Skeletal muscle satellite cell (primary cell): ENCODE measurements around a stretch of chr14.

GRCh38 chr14:60722872-60723974 is 928 bp downstream of the SIX4 start:
- CAGE, long polyA plus RNA: no peak

DNA sequence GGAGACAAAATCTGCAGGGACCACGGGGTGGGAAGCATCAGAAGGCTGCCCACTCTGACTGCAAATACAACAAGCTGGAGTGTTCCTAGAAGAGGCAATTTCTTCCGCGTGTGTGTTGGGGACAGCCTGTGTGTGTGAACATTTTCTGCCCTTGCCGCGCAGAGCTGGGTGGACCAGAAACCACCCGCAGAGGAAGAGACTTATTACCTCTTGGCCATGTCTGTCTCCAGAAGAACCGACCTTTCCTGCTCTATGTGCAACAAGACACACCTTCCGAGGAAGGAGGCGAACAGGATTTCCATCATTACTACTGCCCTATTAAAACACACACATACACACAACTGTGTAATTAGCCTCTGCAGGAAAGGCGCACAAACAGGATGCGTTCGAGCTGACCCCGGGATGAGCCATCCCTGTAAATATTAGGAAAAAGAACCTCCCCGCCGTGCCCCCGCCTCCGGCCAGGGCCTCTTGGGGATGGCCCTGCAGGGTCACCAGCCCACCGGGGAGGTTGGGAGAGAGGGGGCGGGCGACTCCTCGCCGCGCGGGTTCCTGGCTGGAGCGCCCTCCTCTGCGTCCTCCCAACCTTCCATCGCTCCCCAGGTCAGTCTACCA is 550 bp upstream of the PRKCH start:
- CAGE, long polyA plus RNA: no peak

DNA sequence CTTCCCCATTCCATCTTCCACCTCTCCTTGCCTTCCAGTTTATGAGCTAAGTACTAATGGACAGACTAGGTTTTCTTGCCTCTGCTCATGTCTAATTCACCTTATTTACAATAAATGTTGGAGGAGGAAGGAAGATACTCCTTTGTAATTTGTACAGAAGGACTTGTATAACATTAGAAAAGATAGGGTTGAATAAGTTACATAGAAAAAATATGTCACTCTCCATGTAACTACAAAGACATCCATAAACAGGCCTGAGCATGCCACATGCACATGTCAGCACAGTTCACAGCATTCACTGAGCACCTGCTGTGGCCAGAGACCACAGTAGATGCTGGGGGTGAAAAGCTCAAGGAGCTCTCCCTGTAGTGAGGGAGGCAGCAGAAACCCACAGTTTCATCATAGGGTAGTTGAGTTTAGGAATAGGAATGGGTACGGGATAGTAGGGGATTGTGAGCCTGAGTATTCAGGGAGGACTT is 19.9 kb downstream of the PRKCH start:
- CAGE, long polyA plus RNA: no peak

GRCh38 chr14:61360791-61361311 is 39.5 kb downstream of the PRKCH start:
- CAGE, long polyA plus RNA: no peak

GRCh38 chr14:61416414-61417146 is 95.2 kb downstream of the PRKCH start:
- CAGE, long polyA plus RNA: no peak

- CAGE, long polyA plus RNA: no peak
Observed at GRCh38 chr14:61469974-61471258, 149.0 kb downstream of the PRKCH start.

- CAGE, long polyA plus RNA: no peak
Observed at GRCh38 chr14:61553786-61554236, 141.5 kb upstream of the HIF1A start.

DNA sequence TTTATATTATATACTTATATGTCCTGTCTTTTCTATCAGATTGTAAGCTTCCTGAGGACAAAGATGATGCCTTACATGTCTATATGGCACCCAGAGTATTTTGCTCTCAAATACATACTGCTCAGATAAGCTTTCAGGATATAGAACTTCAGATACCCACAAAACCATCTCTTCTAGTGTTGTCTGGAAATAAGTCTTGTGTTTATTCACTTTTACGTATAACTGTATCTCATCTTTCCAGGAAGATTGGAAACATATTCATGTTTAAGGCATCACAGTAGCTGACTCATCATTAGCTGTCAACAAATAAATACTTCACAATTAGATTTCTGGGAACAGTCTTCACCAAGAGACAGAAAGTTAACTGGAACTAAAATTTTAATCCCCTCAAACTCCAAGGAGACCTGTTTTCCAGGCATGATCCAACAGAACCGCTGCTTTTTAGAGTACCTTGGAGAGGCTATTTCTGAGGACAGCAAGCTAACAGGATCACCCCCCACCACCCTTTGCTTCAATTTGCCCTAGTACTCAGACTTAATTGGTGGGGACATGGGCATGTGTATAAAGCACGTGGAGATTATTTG is 129.4 kb upstream of the HIF1A start:
- CAGE, long polyA plus RNA: no peak

- CAGE, long polyA plus RNA: no peak
Observed at GRCh38 chr14:61588363-61588809, 106.9 kb upstream of the HIF1A start.

DNA sequence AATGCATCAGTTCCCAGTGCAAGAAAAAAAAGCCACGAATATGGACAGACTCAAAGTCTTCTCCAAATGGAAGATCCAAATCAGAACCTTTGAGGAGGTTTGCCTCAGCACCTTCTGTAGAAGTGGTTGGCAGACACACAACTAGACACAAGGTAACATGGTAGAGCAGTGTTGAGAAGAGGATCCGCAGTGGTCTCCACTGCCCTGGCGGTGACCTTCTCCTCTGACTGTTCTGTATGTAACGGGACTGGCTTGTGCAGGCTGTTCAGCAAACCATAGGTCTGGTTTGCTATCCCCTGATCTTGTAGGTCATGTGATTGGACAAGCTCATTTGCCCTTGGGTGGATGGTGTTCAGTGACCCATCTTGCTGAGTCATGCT is 33.0 kb upstream of the HIF1A start:
- CAGE, long polyA plus RNA: no peak

- CAGE, long polyA plus RNA: no peak
Observed at GRCh38 chr14:61720308-61720924, 25.1 kb downstream of the HIF1A start.

DNA sequence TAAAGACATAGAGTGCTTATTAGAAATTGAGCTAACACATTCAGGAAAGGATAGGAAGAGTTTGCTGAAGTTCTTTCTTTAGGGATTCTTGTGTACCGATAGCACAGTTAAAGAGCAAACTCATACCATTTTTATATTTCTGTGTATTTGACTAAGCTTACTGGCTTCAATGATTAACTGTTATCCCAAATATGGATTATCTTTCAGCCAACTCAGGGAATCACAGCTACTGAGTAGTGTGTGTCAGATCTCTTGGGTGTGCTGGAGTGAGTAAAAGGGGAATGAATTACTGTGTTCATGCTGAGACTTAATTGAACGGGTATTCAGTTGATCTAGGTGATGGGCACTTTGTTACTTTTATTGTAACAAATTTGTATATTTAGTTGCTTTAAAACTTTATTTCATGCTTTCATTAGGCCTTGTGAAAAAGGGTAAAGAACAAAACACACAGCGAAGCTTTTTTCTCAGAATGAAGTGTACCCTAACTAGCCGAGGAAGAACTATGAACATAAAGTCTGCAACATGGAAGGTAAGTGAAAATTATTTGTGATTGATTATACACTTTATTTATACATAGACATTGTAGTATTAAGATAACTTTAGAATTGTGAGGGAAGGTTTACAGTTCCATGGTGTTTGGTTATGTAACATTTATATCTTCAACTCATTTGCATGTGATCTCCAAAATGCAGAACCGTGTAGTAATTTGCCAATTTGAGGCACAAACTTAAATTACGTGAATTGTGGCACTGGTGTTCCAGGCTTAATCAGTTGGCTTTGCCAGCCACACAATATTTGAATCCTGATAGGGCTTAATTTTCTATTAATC is 31.2 kb downstream of the HIF1A start:
- CAGE, long polyA plus RNA: no peak

GRCh38 chr14:61736247-61736615 is 26.0 kb upstream of the SNAPC1 start:
- CAGE, long polyA plus RNA: no peak

DNA sequence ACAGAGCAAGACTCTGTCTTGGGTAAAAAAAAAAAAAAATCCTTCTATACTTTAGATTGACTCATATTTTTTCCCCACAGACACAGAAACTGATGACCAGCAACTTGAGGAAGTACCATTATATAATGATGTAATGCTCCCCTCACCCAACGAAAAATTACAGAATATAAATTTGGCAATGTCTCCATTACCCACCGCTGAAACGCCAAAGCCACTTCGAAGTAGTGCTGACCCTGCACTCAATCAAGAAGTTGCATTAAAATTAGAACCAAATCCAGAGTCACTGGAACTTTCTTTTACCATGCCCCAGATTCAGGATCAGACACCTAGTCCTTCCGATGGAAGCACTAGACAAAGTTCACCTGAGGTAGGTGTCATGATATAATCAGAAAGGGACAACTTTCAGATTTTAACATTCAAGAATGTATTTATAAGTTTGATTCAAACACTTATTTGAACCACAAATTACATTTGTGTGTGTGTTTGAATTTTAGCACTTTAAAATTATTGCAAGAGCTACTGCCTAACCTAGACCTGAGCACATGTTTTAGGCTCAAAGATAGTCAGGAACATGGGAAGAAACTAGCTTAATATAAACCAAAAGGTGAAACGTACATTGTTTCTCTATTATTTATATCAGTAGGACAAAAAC is 24.1 kb upstream of the SNAPC1 start:
- CAGE, long polyA plus RNA: no peak

GRCh38 chr14:61752110-61752417 is 10.2 kb upstream of the SNAPC1 start:
- CAGE, long polyA plus RNA: no peak

DNA sequence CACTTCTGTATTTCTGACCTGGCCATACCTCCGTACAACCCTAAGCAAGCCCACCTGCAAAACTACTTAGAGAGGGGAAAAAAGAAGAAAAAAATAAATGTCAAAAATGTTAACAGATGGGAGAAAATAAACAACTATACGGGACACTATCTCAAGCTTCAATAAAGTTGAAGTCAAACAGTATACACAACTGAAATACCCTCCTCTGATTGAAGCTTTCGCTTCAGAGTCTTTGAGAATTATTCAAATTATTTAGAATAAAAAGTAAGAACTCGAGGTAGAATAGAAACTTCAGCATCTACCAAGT is 28.2 kb downstream of the PPP2R5E start:
- CAGE, long polyA plus RNA: no peak

GRCh38 chr14:63686475-63686811 is 41.4 kb downstream of the SGPP1 start:
- CAGE, long polyA plus RNA: no peak

GRCh38 chr14:63853688-63854438 is 1.1 kb downstream of the SYNE2 start:
- CAGE, long polyA plus RNA: no peak

GRCh38 chr14:63875071-63875790 is 22.4 kb downstream of the SYNE2 start:
- CAGE, long polyA plus RNA: no peak

DNA sequence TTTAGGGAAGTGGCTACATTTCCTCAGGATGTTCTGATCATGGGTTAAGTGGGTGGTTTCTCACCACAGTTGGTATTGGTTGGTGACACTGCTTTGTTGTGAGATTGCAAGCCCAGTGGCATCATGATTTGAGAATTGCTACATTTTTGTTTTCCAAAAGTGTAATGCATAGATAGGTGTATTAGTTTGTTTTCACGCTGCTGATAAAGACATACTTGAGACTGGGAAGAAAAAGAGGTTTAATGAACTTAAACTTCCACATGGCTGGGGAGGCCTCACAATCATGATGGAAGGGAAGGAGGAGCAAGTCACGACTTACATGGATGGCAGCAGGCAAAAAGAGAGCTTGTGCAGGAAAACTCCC is 47.3 kb downstream of the SYNE2 start:
- CAGE, long polyA plus RNA: no peak